ENCODE measurements around a stretch of chr3.

- PRO-cap = no peak
- RAMPAGE, long total RNA, 4 experiments = no peak in any of the 4 experiments
These were observed 8.1 kb upstream of the COLQ start for GRCh38 chr3:15529610-15530046.

DNA sequence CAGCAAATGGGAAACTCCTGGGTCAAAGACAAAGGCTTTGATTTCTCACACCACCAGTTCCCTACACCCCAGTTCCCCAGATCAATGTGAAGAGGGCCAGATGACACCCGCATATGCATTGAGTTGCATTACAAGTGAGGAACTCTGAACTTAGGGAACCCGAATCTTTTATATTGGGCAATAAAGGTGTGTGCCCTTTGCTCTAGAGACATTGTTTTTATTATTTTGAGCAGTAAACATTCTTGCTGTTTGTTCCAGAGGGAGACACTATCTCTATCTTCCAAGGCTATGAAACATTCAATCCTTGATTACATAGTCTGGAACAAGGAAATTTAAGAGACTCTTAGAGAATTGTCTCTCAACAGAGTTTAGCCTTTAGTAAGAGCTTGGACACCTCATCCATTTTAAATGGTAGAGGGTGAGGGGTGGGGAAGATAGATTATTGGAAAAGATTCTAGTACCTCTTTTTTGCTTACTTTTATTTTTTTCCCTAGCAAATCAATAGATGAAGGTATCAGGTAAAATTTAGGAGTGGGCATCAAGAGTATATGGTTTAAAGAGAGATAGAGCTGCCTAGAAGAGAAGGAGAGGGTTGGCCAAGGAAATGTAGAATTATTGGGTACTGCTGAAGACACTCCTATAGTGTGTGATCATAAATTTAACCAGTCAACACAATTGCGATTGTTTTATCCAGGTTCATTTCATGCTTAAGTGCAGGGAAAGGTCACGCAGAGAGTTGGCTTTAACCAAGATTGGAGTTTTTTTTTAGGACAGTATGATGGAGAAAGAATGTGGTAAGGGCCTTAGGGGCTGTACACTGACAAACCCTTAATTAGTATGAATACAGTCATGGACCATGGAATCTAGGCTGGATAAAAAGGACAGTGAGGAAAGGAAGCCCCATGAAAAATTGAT, 74.3 kb upstream of the ANKRD28 start:
- PRO-cap = no peak
- RAMPAGE, long total RNA, 4 experiments = no peak in any of the 4 experiments

GRCh38 chr3:16064473-16065387, 109.8 kb upstream of the GALNT15 start:
- PRO-cap = no peak
- RAMPAGE, long total RNA, 4 experiments = no peak in any of the 4 experiments

DNA sequence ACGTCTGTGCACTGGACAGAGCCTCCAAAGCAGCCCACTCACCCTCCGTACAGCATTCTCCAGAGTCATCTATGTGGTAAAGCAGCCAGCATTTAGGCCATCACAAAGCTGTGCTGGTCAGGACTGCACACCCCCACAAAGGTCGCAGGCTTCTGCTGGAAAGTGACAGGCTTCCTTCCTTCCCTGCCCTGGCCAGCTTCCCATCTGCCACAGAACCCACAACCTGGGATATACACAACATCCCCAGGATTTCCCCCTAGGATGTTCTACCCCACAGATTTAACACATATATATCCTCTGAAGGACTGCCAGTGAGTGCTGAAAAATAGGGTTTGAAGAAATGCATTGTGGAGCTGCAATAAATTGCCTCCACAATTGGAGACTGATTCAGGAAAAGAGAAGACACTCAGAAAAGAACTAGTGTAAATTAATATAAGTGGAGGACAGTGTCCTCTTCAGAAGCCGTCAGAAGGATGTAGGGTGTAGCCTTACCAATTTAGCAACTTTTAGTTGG, 64.4 kb upstream of the GALNT15 start:
- PRO-cap = no peak
- RAMPAGE, long total RNA, 4 experiments = no peak in any of the 4 experiments

GRCh38 chr3:16113021-16113461, 61.4 kb upstream of the GALNT15 start:
- PRO-cap = no peak
- RAMPAGE, long total RNA, 4 experiments = no peak in any of the 4 experiments

DNA sequence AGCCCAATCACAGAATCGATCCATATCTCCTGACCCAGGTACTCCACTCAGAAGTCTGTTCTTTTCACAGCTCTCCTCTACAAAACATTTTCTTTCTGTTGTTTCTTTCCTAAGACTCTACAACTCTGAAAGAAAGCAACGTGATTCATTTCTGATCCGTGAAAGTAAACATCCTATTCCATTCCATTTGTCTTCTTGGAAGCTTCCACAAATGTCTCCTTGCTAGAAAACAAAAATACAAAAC, 37.8 kb upstream of the GALNT15 start:
- PRO-cap = no peak
- RAMPAGE, long total RNA, 4 experiments = start-site peak on the minus strand in 1 of 4 experiments, centred at position 112 of the sequence, 22 reads per replicate

GRCh38 chr3:16183647-16184032, 9.2 kb downstream of the GALNT15 start:
- PRO-cap = no peak
- RAMPAGE, long total RNA, 4 experiments = no peak in any of the 4 experiments

DNA sequence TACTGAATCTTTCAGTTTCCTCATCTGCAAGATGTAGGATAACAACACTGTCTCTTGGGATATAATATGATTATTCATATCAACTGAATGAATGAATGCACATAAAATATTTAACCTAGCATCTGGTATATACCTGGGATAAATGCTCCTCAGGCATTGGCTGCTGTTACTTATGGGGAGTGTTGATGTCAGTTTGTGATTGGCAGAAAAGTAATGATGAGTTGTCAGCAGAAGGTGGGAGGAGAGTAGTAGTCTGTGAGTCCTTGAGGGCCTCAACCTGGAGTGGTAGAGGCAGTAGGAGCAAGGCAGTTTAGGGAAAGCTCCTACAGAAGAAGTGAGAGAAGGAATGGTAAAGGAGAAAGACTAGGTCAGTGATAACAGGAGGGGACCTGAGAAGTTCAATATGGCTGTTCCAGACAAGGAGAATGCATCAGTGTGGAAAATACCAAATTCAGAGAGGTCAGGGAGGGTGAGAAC, 18.4 kb downstream of the OXNAD1 start:
- PRO-cap = no peak
- RAMPAGE, long total RNA, 4 experiments = no peak in any of the 4 experiments

DNA sequence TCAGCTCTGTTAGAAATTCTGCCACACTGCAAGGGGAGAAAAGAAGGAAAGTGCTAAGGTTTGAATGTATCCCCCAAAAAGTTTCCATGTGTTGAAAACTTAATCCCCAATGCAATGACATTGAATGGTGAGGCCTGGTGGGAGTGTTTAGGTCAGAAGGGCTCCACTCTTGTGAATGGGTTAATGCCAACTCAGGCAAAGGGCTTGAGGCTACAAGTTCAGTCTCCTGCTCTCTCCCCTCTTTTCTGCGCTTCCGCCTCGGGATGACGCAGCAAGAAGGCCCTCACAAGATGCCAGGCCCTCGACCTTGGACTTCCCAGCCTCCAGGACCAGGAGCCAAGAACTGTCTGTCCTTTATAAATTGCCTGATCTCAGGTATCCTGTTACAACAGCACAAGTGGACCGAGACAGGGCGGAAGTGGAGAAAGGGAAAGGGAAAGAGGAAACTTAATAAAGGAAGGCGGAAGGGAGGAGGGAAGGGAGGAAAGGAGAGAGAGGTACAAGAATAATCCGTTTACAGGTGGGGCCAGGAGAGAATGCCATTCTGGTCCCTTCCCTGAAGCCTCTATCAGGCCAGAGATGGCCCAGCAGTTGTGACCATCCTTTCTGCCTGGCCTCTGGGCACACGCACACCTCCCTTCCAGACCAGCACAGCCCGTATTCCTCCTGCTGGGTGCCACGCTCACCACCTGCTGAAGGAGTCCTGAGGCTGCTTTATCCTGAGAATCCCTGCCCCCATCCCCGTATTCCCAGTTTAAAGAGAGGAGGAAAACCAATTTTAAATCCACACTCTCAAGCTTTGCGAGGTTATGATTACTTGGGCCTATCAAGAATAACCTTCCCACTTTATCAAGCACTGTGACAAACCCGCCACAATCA, 64.1 kb downstream of the OXNAD1 start:
- PRO-cap = no peak
- RAMPAGE, long total RNA, 4 experiments = no peak in any of the 4 experiments

DNA sequence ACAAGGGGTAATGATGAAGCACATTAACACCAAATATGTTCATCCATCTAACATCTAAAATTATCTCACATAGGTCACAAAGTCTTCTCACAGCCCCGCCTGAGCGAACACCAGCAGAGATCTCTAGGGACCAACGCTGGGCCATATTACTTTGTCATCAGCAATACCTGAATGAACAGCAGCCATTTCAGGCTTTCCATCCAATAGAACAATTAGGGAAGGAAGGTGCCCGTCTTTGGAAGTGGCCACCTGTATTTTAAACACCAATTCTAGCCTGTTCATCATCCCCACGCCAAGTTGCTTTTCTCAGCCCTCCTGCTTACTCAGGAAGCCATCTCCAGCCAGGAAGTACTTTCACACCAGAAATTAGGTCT, 106.4 kb downstream of the OXNAD1 start:
- PRO-cap = no peak
- RAMPAGE, long total RNA, 4 experiments = no peak in any of the 4 experiments

DNA sequence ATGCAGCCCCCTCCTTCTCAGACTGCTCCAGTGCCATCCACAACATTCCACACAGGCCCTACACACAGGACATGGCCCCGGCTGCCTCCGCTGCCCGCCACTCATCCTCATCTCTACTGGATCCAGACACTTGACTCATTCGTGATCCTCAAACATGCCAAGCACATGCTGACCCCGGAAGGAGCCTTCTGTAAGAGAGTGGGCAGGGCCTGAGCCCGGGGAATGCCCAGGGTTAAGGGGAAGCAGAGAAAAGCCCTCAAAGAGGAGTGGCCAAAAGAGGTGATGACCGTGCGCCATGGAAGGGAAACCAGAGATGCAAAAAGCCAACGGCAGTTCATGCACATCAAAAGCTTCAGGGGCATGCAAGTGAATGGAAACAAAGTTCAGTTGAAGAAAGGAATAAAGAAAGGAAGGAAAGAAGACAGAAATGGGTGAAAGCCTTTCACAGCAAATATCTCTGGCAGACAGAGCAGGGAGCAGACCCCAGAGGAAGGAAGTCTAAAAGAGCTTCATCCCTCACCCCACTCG, 46.1 kb downstream of the RFTN1 start:
- PRO-cap = no peak
- RAMPAGE, long total RNA, 4 experiments = no peak in any of the 4 experiments

DNA sequence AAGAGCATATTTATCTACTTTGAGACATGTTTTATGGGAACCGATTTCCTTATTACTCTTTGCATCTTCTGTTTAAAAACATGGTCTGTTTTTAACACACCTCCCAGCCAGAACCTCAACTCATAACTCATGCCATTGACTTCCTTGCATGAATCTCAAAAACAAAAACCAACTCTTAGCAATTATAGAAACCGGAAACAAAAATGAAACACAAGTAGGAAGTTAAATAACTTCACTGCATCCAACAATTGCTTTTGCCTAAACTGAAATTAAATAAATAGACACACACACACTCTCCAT, 32.2 kb downstream of the RFTN1 start:
- PRO-cap = no peak
- RAMPAGE, long total RNA, 4 experiments = no peak in any of the 4 experiments

- PRO-cap = no peak
- RAMPAGE, long total RNA, 4 experiments = no peak in any of the 4 experiments
These were observed 2.3 kb upstream of the RFTN1 start for GRCh38 chr3:16515652-16516418.

- PRO-cap = no peak
- RAMPAGE, long total RNA, 4 experiments = no peak in any of the 4 experiments
These were observed 46.1 kb upstream of the PLCL2 start for GRCh38 chr3:16838592-16839017.

DNA sequence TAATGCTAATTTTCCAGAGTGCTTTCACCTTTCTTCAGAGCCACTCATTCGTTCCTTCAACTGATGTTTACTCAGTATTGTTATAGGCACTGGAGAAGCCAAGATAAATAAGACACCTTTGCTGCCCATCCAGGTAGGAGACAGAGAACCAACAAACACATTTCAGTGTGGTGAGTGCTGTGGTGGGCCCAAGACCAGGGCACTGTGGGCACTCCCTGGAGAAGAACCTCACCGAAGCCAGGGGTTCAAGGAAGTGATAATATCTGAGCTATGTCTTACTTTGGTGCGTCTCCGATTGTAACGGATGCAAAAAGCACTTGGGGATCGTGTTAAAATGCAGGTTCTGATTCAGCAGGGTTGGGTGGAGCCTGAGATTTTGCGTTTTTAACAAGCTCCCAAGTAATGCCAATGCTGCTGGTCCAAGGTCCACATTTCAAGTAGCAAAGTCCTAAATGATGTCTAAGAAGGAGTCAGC, 41.9 kb upstream of the PLCL2 start:
- PRO-cap = no peak
- RAMPAGE, long total RNA, 4 experiments = no peak in any of the 4 experiments

DNA sequence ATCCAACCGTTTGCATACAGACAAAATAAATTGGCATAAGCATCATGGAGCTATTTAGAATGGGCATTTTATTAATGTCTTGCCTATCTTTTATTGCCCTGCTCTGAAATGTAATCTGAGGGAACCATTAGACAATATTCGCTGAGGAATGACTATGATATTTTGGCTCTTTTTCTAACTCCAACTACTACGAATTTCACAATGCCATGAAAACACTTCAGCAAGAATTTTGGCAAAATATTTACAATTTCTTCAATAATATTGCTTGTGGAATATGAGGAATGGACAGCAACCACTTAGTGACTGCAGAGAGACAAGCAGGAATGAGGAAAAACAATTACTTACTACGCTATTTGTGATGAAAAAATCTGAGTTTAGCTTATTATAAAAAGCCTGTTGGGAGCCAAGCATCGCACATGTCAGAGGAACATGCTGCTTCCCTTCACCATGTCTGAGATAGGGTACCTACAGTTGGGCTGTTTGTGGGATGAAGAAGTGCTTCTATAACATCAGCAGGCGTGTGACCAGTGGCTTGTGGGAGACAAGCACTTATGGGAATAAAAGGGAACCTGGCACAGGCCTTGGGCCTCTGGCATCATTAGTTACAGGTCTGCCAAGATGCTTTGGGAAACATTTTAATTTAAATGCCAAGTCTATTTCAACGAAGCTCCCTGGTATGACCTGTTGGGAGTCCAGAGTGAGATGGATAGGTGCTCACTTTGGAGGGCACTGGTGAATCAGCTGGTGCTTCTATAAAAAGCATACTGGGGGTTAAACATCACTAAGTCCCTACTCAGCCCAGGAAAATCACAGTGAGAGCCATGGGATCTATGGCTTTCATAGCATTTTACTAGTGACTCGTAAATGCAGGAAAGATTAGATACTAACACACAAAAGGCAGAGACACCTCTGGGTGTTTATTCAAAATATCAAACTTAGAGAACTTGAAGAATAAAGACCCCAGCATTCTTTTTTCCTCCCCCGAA, 2.6 kb upstream of the PLCL2 start:
- PRO-cap = no peak
- RAMPAGE, long total RNA, 4 experiments = no peak in any of the 4 experiments

- PRO-cap = no peak
- RAMPAGE, long total RNA, 4 experiments = no peak in any of the 4 experiments
These were observed 12.4 kb downstream of the PLCL2 start for GRCh38 chr3:16897191-16897481.

- PRO-cap = no peak
- RAMPAGE, long total RNA, 4 experiments = no peak in any of the 4 experiments
These were observed 14.3 kb downstream of the PLCL2 start for GRCh38 chr3:16898862-16899563.

GRCh38 chr3:16987073-16987448, 102.3 kb downstream of the PLCL2 start:
- PRO-cap = no peak
- RAMPAGE, long total RNA, 4 experiments = no peak in any of the 4 experiments

GRCh38 chr3:17712185-17713186, 29.9 kb downstream of the TBC1D5 start:
- PRO-cap = no peak
- RAMPAGE, long total RNA, 4 experiments = no peak in any of the 4 experiments

All from sigmoid colon (tissue), 4 donors.